LUHMES (cell line): ENCODE results near the gene NMBR.

- PRO-cap: no peak
These were observed 90.4 kb downstream of the TNFAIP3 start for GRCh38 chr6:137957480-137957743.

- PRO-cap: no peak
These were observed 75.8 kb downstream of the PERP start for GRCh38 chr6:138031358-138031826.

- PRO-cap: no peak
These were observed 2.5 kb downstream of the PERP start for GRCh38 chr6:138104566-138105350.

GRCh38 chr6:138411092-138411698 lies 7.2 kb downstream of the HEBP2 start:
- PRO-cap: no peak

- PRO-cap: no peak
These were observed 14.9 kb downstream of the HEBP2 start for GRCh38 chr6:138418843-138419440.

- PRO-cap: unidirectional peak, minus-strand start at chr6:138433935
These were observed 29.6 kb downstream of the HEBP2 start for GRCh38 chr6:138433545-138434195.

DNA sequence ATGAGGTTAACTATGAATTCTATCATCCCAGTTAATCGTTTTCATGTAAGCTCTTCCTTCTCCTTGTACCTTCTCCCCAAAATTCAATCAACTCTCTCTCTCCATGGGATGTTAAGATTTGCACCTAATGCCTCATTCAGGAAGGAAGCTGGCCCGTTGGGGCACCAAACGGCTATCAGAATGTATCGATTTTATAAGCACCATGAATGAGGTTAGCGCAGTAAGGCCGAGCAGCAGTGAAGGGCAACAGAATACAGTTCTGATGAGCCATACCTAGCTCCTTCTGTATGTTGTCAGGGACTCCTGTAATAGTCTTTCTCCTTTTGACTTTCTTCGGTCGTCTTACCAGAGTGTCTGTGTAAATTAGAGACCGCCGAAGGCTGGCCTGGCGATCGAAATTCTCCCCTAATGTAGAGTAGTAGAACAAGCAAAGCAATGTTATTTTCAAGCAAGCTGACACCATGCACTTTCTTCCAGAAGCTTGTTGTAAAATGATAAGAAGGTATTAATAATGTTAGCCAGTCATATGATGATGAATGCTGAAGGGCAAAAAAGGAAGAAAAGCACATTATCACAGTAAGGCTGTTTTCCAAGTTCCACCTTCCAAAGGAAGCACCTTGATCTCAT lies 37.8 kb downstream of the HEBP2 start:
- PRO-cap: no peak

- PRO-cap: no peak
These were observed 75.4 kb downstream of the REPS1 start for GRCh38 chr6:138912577-138913198.

GRCh38 chr6:138971503-138972066 lies 16.5 kb downstream of the REPS1 start:
- PRO-cap: no peak

GRCh38 chr6:139029833-139030280 lies 1.3 kb downstream of the ABRACL start:
- PRO-cap: no peak

- PRO-cap: no peak
These were observed 2.0 kb upstream of the HECA start for GRCh38 chr6:139132744-139133337.

DNA sequence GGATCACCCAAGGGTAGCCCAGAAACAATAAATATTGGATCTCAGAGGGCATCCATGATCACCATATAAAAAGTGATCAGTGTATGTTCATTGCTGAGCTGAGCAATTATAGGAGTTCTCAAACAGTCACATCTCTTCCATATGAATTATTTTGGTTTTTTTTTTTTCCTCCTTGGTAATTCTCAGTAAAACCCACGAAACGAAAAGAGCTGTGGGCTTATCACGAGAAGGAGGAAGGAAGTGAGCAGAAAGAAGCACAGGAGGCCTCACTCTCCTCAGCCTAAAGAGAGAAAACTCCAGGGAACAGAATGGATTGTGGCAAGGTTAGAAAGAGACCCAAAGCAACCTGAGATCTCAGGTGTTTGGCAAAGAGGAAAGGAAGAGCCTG lies 67.7 kb upstream of the CITED2 start:
- PRO-cap: no peak

GRCh38 chr6:139445333-139445934 lies 71.0 kb upstream of the CITED2 start:
- PRO-cap: no peak

GRCh38 chr6:139547112-139547360 lies 172.6 kb upstream of the CITED2 start:
- PRO-cap: unidirectional peak, plus-strand start at chr6:139547269

DNA sequence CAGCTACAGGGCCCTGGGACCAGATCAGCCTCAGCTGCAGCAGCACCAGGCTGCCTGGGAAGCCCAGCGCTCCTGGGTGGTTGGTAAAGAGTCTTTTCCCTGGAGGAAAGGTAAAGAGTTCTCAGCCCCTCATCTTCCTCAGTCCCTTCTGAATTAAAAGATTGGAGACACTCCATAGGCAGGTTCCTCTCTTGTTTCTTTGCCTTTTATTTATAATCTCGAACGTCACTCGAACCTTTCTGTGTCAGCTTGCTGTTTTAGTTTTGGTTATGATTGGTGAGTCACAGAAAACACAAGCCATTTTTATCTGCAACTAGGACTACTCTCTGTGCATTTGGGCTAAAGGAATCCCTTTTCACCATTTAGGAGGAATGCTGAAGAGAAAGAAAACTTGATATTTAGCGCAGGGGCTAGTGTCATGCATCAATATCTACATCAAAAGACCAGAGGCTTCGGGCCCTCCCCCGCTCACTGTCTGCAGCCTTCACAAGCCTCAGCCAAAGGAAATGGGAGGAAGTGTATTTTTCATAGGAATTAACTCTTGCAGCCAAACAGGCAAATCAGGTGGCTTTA lies 507.7 kb upstream of the CITED2 start:
- PRO-cap: no peak

GRCh38 chr6:139977782-139978545 lies 603.5 kb upstream of the CITED2 start:
- PRO-cap: no peak

GRCh38 chr6:140438014-140438280 lies 1063.5 kb upstream of the CITED2 start:
- PRO-cap: no peak

- PRO-cap: no peak
These were observed 1088.5 kb upstream of the CITED2 start for GRCh38 chr6:140462709-140463644.

DNA sequence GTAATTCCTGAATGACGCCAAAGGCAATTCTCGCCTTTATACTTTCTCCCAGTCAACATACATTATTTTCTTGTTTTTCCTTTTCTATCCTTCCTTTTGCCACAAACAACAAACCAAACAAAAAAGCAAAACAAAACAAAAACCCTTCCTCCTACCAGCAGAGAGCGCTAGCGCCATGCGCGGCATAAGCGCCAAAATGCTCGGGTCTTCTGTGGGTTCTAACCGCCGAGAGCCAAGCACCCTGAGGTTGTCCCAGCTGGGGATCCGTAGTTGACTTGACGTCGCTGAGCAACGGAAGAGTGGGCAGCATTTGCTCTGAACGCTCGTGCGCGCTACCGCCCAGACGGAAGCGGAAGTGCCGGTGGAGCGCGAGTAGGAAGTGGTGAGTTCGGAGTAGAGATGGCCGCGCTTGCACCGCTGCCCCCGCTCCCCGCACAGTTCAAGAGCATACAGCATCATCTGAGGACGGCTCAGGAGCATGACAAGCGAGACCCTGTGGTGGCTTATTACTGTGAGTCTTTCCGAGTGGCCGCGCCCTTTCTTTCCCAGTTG lies at the start of gene NMBR:
TSS of gene NMBR (minus strand) at position 234 of the 552 bp plus-strand sequence.
- PRO-cap: bidirectional peak, plus-strand start at position 385 of the sequence, minus-strand start at position 208 of the sequence

DNA sequence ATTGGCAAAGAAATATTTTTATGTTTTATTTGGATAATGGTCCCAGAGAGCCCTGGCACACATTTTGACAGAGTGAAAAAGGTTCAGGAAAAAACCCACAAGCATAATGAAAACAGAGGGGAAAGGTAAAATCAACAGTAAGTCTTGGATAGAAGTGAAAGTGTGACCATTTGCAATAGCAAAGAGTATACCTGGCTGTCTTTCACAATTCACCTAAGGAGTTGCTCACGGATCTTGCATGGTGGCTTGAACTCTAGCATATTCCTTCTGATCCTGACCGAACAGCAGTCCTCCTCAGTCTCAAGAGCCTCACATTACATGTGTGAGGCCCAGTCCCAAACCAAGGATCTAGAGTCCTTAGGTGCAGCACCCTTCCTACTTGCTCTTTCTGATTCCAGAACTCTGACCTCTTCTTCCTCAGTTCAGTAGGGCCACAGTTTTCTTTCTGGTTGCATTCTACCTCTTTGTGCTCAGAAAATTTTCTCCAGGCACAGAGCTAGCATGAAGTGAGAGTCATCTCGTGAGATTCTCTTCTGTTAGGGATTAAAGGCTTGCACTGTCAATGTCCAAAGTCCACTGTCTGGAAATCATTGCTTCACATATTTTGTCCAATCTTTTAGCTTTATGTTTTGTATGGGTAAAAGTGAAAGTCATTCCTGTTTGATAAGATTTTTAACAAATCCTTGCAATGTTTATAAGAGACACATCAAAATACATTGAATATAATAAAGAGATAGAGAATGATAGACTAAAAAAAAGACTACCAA lies 42.4 kb upstream of the ADGRG6 start:
- PRO-cap: no peak